Testis (tissue), 5 donors: ENCODE measurements around the genes PIGZ and RUBCN.

- PRO-cap, 3 experiments = peak in 3 of 3 experiments; most common plus-strand start chr3:196968929 (in 2); most common minus-strand start chr3:196968657 (in 1)
- RAMPAGE, long total RNA, 2 experiments = no peak in any of the 2 experiments
- RRBS = 2% methylated on average over 52 of the region's 101 CpGs
These were observed at the start of gene PIGZ for GRCh38 chr3:196968485-196969223. TSS of gene PIGZ (minus strand) at chr3:196968833.

GRCh38 chr3:196989390-196990380 lies 21.1 kb upstream of the PIGZ start:
- PRO-cap, 3 experiments = no peak in any of the 3 experiments
- RAMPAGE, long total RNA, 2 experiments = no peak in any of the 2 experiments
- RRBS = 94% methylated on average over 8 of the region's 24 CpGs

DNA sequence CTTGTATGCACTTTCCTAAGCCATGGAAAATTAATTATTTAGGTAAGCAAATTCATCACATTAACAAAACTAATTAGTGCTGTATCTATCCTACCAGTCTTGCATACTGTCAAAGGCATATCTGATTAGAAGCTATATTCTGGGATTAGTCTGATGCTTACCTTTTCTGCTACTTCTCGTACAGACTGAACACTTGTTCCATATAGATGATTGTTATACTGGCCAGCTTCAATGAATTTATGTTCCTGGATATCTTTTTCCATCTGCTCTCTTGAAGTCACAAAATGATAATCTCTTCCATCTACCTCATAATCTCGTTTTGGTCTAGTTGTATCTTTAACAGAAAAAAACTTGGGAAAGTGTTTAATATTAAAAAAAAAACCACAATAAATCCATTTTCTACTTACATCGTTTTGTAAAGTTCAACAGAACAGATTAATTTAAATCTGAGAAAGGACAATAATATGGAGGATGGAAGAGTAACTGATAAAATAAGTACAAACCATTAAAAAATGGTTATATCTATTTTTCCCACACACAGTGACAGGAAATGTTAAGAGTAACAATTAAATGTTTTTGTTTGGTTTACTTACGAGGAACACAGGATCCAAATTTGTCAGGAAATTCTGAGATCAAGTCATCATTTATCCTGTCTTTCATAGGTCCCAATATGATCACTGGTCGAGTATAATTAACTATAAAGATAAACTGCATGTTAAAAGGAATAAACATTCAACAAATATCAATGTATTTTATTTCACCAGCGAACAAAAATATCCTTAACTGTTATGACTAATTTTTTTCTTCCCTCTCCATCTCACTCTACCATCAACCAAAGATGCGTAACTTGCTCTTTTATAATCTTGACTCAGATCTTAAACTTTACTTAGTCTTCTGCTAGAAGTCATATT lies 35.8 kb upstream of the MELTF start:
- PRO-cap, 3 experiments = no peak in any of the 3 experiments
- RAMPAGE, long total RNA, 2 experiments = no peak in any of the 2 experiments
- RRBS = no CpG with 5 or more reads among the region's 7 CpGs

DNA sequence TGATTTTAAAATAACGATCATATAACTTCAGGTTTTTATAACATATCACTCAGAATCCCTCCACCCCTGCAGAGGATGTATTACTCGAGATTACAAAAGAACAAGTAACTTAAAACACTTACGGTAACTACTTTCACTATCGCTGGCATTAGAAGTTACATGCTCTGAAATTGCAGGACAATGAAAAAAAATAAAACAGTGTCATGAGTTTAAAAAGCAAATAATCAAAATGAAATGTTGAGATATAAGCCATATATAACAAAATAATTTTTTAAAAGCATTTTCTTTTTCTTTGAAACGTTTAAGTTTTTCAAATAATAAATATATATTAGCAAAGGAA lies 39.5 kb upstream of the MELTF start:
- PRO-cap, 3 experiments = no peak in any of the 3 experiments
- RAMPAGE, long total RNA, 2 experiments = no peak in any of the 2 experiments
- RRBS = no CpG with 5 or more reads among the region's 5 CpGs

DNA sequence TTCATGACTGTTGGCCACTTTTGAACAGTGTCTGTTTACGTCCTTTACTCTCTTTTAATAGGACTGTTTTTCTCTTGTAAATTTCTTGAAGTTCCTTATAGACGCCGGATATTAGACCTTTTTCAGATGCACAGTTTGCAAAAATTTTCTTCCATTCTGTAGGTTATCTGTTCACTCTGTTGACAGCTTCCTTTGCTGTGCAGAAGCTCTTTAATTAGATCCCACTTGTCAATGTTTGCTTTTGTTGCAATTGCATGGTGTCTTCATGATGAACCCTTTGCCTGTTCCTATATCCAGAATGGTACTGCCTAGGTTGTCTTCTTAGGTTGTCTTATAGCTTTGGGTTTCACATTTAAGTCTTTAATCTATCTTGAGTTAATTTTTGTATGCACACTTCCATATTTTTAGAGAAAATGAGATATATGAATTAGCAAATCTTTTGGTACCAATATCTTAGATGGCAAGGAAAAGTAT lies 127.9 kb downstream of the DLG1 start:
- PRO-cap, 3 experiments = no peak in any of the 3 experiments
- RAMPAGE, long total RNA, 2 experiments = no peak in any of the 2 experiments
- RRBS = no CpG with 5 or more reads among the region's 3 CpGs

GRCh38 chr3:197280217-197280764 lies 18.1 kb downstream of the DLG1 start:
- PRO-cap, 3 experiments = no peak in any of the 3 experiments
- RAMPAGE, long total RNA, 2 experiments = no peak in any of the 2 experiments
- RRBS = no CpG with 5 or more reads among the region's 4 CpGs

- PRO-cap, 3 experiments = no peak in any of the 3 experiments
- RAMPAGE, long total RNA, 2 experiments = no peak in any of the 2 experiments
- RRBS = no CpG with 5 or more reads among the region's 11 CpGs
These were observed 53.8 kb upstream of the DLG1 start for GRCh38 chr3:197352096-197352773.

DNA sequence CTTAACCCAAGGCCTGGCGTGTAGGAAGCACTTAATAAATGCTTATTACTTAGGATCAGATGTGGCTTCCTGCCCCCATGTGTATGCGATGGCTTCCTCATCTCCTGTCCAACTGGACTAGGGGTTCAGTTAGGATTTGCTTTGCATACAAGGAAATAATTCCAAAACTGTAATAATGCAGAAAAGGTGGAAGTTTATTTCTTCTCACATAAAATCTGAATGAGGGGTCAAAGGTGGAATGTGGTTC lies 54.6 kb downstream of the BDH1 start:
- PRO-cap, 3 experiments = no peak in any of the 3 experiments
- RAMPAGE, long total RNA, 2 experiments = no peak in any of the 2 experiments
- RRBS = no CpG with 5 or more reads among the region's 2 CpGs

DNA sequence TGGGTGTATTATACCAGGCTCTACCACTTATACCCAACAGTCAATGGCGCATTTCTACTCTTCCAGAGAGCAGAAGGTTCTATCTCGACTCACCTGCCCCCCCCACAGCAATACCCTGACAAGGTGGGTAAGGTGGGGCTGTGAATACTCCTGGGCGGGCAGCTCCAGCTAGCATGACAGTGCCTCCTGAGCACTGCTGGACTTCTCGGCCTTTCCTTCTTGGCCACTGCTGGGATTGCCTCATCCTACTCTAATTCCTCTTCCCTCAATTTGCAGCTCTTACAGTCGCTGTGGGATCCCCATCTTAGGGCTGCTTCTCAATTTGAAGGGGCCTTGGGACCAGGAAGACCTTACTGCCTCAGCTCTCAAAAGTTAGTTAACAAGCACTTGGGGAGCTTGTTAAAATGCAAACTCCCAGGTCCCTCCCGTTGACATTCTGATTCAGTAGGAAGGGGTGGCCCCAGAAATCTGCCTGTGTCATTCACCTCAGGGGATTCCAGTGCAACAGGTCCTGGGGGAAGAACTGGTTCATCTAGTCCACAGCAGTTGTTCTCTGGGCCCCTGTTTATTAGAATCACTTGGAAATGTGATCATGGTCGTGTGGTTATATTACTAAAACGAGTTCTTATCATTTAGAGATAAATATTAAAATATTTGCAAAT lies 14.8 kb downstream of the BDH1 start:
- PRO-cap, 3 experiments = no peak in any of the 3 experiments
- RAMPAGE, long total RNA, 2 experiments = no peak in any of the 2 experiments
- RRBS = no CpG with 5 or more reads among the region's 8 CpGs

- PRO-cap, 3 experiments = peak in 3 of 3 experiments; most common minus-strand start chr3:197541961 (in 3)
- RAMPAGE, long total RNA, 2 experiments = no peak in any of the 2 experiments
- RRBS = no CpG with 5 or more reads among the region's 9 CpGs
These were observed 13.9 kb downstream of the BDH1 start for GRCh38 chr3:197541849-197542370.

DNA sequence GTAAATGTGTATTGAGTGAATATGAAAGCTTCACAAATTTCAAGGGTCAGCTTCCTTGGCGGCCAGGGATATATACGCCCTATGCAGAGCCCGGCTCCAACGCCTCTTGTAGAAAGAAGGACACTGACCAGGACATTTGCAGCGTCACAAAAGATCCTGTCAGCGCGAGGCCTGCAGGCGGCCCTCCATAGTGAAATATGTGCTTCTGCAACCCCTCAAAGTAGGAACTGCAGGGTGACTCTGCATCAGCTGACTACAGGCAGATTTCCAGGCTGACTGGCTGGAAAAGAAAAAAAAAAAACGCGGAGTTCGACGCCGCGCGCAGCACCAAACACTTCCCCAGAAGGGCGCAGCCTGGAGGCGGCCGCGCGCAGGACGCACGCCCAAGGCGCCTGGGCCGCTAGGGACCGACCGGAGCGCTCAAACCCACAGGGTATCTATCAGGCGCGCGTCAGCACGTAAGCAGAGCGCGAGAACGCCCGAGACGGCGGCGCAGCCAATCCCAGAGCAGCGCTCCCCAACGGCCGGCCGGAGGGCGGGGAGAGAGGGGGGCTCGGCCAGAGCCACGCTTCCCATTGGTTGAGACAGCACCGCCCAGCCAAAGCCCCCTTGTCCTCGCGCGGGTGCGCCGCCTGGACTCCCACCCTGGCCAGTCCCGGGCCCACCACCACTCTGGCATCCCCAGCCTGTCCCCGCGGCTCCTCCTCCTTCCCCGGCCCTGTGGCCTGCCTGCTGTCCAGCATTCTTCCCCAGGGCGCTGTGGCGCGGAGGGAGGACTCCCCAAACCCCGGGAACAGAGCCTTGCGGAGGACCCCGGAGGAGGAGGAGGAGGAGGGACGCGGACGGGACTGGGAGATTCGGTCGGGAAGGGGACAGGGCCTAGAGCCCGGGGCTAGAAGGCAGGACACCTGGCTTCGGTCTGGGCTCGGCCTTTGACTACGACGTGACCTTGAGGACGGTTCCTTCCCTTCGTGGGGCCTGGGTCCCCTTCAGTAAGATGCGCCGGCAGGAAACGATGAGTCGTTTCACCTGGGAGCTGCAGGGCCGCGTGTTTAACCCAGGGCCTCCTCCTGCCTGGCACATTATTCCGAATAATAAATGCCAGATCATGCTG lies 977 bp downstream of the BDH1 start:
- PRO-cap, 3 experiments = peak in 3 of 3 experiments; most common plus-strand start position 290 of the sequence (in 2); most common minus-strand start position 430 of the sequence (in 3)
- RAMPAGE, long total RNA, 2 experiments = start-site peak on the plus strand in 1 of 2 experiments, centred at position 633 of the sequence, 18 reads per replicate; start-site peak on the minus strand in 1 of 2 experiments, centred at position 393 of the sequence, 36 reads per replicate
- RRBS = 1% methylated on average over 27 of the region's 80 CpGs

DNA sequence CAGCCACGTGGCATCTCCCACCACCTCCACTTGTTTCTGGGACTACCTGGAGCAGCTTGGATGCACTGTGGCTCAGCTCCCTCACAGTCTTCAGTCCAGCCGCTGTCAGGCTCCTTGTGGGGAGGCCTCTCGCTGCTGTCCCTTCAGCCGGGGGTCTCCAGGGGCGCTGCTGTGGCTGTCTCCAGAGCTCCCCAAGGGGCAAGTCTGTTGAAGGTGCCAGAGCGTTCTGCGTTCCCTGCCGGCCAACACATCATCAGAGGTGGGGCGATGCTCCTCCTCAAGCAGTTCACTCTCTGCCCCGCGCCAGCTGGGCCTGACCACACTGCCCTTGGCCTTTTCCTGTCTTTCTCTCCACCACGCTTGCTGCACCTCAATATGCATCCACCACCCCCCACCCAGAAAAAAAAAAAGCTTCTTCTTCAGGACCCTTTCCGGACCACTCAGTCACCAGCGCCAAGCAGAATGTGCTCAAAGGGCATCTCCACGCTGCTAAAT lies 47.8 kb upstream of the BDH1 start:
- PRO-cap, 3 experiments = no peak in any of the 3 experiments
- RAMPAGE, long total RNA, 2 experiments = no peak in any of the 2 experiments
- RRBS = 84% methylated on average over 5 of the region's 15 CpGs

DNA sequence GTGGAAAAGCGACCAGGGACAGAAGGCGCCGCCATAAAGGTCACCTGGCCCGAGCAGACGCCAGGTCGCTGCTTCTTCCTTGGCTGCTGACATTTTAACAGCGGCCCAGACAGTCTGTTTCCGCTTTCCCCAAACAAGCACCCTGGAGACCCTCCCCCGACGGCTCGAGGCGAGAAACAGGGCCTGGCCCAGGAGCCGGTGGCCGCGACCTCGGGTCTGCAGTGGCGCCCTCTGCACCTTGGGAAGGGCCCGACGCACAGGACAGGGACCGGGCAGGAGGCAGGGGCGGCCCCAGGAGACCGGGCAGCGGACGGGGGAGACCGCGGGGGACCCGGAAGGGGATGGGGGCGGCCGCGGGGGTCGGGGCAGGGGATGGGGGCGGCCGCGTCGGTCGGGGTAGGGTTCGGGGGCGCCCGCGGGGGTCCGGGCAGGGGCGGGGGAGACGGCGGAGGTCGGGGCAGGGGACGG lies 82.6 kb downstream of the RUBCN start:
- PRO-cap, 3 experiments = no peak in any of the 3 experiments
- RAMPAGE, long total RNA, 2 experiments = no peak in any of the 2 experiments
- RRBS = no CpG with 5 or more reads among the region's 46 CpGs

DNA sequence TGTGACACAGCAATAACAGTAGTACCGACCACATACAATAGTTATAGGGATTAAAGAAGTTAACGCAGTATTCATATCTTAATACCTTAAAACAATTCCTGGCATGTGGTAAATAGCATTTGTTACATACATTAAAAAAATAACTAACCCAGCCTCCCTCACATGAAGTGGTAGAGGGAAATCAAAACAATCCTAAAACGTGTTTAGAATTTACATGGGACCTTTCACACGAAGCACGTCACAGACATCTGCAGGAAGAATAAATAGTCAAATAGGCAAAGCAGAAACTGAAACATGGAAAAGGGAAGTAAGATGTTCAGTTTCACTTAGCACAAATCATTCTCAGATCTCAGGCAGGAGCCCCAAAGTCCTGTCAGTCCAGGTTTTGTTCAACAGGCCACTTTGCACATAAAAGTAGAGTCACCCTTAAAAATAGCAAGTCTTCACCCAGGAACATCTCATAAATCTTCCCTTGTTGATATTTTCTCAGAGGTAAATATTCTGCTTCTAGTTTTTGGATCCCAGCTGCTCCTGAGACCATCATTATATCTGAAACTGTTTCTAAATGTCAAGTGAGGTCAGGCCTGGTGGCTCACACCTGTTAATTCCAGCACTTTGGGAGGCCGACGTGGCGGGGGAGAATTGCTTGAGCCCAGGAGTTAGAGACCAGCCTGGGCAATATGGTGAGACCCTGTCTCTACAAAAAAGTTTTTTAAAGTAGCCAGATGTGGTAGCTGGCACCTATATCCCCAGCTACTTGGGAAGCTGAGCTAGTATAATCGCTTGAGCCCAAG lies 2.0 kb downstream of the RUBCN start:
- PRO-cap, 3 experiments = peak in 1 of 3 experiments; most common plus-strand start position 345 of the sequence (in 1)
- RAMPAGE, long total RNA, 2 experiments = no peak in any of the 2 experiments
- RRBS = no CpG with 5 or more reads among the region's 9 CpGs

DNA sequence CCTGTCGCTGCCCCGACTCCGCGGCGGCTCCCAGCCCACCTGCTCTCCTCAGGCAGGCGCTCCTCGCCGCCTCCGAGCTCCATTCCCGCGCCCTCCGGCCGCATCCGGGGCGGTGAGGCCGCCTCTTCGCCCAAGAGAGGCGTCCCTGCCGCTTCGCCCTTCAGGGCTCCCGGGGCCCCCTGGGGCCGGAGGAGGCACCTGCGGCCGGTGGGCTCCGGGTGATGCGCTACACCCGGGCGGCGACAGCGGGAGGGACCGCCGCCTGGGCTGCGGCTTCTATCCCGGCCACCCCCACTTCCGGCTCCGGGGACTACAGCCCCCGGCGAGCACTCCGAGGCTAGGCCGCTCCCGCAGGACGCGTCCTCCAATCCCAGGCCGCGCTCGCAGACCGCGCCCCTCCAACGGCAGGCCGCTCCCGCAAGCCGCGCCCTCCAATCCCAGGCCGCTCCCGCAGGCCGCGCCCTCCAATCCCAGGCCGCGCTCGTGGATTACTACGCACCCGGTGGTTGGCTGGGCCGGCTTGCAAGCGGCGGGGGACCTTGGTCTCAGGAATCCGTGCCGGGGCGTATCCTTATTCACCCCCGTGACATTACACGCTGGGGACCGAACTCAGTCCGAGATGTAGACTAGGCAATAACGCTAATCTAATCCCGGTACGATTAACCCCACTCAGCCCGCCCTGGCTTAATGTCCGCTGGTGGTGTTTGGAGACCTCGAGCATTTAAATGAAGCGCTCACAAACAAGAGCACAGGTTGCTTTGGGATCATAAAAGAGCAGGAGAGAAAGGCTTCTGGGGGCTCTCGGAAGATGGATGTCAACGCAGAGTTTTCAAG lies at the start of gene RUBCN:
RUBCN (minus strand) TSS at position 289 of the 834 bp plus-strand sequence.
- PRO-cap, 3 experiments = peak in 3 of 3 experiments; most common plus-strand start position 518 of the sequence (in 2); most common minus-strand start position 299 of the sequence (in 3)
- RAMPAGE, long total RNA, 2 experiments = start-site peak on the minus strand in 1 of 2 experiments, centred at position 300 of the sequence, 818 reads per replicate
- RRBS = 1% methylated on average over 35 of the region's 81 CpGs

DNA sequence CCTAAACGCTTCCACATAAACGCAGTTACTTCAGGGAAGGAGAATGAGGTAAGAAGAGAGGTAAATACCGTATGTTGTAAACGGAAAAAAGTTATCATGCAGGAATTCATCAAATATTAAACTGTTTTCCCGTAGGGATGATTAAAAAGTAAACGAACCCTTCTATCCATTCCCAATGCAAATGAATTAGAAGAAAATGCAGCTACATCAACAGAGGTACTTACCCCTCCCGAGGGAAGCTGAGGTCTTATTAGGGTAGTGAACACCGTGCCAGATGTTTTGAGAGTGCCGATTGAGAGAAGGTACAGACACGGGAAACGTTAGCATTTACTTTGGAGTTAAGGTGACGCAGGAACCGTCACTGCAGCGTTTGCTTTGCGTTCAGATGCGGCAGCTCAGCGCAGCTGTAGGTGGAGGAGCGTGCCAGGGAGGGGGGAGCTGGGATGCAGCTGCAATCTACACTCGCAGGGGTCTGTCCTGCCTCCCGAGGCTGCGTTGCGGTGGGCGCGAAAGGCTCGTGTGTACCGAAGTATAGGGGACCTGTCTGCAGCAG lies 562 bp upstream of the FYTTD1 start:
- PRO-cap, 3 experiments = peak in 2 of 3 experiments; most common plus-strand start position 426 of the sequence (in 2); most common minus-strand start position 304 of the sequence (in 1)
- RAMPAGE, long total RNA, 2 experiments = no peak in any of the 2 experiments
- RRBS = no CpG with 5 or more reads among the region's 26 CpGs

DNA sequence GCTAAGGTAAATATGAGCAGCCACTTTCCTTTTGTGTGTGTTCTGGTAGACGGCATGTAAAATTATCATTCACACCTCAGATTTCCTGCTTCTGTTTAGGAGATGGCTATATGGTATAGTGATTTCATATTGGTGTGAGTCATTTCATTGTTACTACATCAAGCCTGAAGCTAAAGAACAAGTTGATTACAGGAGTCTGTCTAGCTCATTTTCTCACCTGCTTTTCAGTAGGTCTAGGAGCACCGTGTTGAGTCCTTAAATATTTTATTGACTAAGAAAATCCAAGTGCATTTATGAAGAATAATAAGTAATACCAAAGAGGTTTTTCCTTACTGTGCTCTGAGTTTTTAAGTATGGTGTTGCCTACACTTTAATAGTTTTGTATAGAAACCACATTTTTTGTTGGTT lies 2.3 kb downstream of the LRCH3 start:
- PRO-cap, 3 experiments = peak in 2 of 3 experiments; most common minus-strand start position 64 of the sequence (in 2)
- RAMPAGE, long total RNA, 2 experiments = no peak in any of the 2 experiments
- RRBS = no CpG with 5 or more reads among the region's 2 CpGs

GRCh38 chr3:197844895-197845625 lies 54.0 kb downstream of the LRCH3 start:
- PRO-cap, 3 experiments = no peak in any of the 3 experiments
- RAMPAGE, long total RNA, 2 experiments = no peak in any of the 2 experiments
- RRBS = no CpG with 5 or more reads among the region's 8 CpGs

- PRO-cap, 3 experiments = no peak in any of the 3 experiments
- RAMPAGE, long total RNA, 2 experiments = no peak in any of the 2 experiments
- RRBS = no CpG with 5 or more reads among the region's 7 CpGs
These were observed 56.7 kb downstream of the LRCH3 start for GRCh38 chr3:197847790-197848205.

DNA sequence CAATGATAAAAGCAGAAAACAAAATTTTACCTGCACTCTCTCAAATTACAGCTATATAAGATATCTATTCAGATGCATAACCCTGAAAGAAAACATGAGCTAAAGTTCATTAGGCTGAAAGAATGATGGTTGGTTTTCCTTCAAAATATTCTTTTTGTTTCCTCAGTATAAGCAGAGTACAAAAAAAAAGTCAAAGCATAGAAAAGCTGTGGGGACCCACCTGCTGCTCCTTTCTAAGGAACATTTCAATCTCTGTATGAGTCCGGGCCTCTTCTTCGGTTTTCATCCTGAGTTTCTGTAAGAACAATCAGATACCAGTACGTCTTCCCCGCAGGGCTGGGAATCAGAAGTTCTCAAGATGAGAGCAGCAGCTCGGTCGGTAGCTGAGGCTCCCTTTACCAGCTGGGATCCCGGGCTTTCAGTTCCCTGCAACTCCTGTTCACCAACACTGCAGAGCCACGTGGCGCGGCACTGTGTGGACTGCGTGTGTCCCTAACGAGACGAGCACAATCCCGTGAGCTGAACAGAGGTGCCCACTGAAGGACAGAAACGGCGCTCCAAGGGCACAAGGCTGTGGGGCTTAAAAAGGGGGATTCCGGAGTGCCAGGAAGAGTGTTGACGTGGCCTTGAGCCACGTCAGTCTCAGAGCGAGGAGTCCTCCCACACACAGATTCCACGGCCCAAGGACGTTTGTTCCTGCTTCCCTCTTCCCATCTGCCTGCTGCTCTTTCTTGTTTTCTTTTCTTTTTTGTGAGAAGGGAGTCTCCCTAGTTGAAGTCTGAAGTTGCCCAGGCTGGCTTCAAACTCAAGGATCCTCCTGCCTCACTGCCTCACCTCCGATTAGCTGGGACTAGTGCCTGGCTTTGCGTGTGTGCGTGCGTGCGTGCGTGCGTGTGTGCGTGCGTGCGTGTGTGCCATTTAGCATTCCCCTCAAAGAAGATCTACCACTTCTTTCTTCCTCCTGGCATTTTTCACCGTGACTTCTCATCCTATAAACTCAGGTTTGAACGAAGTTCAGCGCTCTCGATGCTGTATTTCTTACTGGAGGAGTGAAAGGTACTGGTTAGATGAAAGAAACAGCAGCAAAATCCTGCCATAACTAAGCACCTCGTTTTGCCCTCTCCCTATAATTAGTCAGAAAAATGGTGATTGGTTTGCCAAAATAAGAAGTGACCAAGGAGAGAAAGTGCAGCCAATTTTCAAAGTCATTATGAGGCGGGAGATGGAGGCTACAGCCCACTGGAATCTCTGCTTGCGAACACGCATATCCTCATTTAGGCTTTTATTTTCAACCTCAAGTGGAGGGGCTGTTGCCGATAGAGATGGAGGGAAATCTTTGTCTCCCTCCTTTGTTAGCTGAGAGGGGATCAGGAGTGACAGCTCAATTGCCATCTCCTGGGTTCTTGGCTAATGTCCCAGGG lies 37.0 kb upstream of the RPL35A start:
- PRO-cap, 3 experiments = peak in 3 of 3 experiments; most common plus-strand start position 669 of the sequence (in 3); most common minus-strand start position 450 of the sequence (in 3)
- RAMPAGE, long total RNA, 2 experiments = start-site peak on the minus strand in 2 of 2 experiments, centred at positions 280 to 859 of the sequence, 23 to 370 reads per replicate
- RRBS = no CpG with 5 or more reads among the region's 41 CpGs